Mesothelial cell of epicardium (in vitro differentiated cells): Measurements from ENCODE around the gene HS1BP3.

DNA sequence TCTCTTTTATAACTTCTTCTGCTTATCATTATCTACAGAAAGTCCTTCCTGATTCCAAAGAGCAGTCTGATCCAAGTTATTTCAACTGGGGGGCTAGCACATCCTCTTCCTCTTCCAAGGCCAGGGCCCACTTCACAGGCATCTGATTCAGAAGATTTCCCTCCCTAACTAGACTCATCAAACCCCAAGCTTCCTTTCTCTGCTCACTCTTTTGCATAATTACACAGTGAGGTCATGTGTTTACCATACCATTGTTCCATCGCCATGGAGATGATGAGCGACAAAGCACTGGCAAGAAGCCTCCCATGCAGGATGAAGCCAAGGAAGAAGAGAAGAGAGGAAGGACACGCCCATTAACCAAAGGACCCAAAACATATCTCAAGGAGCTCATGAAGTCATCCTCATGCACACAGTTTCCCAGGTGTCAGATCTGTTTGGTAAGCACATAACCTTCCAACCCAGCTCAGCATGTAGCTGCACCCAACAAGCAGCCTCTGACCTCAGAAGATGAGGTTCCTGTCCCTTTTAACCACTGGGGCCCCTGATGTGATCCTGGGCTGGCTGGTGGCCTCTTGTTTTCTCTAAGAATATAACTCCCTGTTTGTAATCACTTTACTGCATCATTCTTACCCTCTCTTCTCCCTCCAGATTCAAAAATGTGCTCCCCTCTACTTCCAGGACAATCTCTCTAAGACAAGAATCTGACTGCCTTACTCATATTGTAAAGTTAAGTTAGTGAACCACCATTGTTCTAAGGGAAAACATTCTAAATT lies 190.2 kb downstream of the TTC32 start:
- PRO-cap = no peak

- PRO-cap = no peak
These were observed 100.5 kb downstream of the TTC32 start for GRCh38 chr2:19801152-19801749.

GRCh38 chr2:19899841-19900372 lies 1.9 kb downstream of the TTC32 start:
- PRO-cap = no peak

DNA sequence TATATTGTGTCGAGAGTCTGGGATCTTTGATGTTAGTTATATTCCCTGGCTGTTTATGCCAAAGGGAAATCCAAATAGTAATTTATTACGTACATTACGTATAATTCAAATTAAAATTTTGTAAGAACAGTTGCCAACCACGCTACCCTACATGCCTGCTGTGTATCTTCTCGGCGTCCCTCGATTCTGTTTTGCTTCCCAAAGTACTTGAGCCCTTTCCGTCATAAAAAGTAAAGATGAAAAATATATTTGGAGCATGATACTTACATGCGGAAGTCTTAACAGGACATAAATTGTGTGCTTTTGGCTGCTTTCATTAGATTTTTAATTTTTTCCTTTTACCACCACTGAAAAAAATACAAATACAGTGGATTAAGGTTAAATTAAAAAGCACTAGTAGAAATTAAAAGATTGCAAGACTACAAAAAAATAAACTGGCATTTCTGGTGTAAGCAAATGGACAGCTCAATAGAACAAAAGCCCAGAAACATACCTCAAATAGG lies 701 bp upstream of the TTC32 start:
- PRO-cap = unidirectional peak, minus-strand start at position 188 of the sequence

DNA sequence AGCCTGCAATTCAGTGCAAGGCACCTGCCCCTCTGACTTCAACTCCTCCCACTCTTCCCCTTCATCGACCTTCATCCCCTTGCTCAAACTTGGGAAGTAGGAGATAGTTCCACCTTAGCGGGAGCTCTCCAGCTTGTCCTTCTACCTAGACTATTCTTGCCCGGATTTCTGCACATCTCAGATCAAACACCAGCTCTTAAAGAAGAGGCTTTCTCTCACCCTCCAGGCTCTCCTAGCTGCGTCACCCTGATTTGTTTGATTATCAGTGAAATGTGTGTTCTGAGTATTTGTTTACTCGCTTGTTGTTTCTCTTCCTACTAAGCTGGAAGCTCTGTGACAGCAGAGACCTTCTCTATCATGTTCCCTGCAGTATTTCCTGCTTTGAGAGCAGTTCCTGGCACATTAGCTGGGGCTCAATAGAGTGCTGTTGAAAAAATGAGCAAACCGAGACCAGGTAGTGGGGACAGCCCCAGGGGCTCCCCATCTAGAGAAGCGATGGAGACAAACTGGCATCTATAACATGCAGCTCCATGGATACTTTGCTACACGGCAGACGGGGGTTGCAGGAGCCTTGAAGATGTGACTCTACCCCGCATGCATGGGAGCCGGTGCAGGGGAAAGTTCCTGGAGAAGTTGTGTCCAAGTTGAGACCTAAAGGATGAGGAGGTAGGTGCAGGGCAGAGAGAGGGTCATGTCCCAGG lies 70.7 kb upstream of the LAPTM4A start:
- PRO-cap = no peak

DNA sequence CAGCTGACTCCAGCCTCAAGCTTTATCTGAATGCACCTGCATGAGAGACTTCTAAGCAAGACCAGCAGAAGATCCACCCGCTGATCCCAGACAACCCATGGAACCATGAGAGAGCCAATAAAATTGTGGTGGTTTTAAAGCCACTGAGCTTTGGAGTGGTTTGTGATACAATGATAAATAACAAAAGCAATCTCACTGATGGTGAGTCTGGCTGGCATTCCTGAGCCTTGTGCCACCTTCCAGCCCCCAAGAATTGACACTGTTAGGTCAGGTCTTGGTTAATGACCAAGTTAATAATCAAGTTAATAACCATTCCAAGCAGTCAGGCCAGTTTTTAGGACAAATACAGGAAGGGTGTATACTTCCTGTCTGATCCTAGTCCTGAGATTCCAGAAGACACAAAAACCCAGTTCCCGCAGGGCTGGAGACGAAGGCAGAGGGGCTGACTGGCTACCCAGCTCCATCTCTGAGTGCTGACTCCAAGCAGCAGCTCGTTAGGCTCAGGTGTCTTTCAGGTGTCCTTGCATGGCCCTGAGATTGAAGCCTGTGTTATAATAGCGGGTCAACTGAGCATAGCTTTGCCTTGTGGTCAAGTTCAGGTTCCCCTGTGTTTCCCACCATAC lies 74.6 kb upstream of the LAPTM4A start:
- PRO-cap = no peak

- PRO-cap = no peak
These were observed 73.8 kb downstream of the SDC1 start for GRCh38 chr2:20151037-20151657.

DNA sequence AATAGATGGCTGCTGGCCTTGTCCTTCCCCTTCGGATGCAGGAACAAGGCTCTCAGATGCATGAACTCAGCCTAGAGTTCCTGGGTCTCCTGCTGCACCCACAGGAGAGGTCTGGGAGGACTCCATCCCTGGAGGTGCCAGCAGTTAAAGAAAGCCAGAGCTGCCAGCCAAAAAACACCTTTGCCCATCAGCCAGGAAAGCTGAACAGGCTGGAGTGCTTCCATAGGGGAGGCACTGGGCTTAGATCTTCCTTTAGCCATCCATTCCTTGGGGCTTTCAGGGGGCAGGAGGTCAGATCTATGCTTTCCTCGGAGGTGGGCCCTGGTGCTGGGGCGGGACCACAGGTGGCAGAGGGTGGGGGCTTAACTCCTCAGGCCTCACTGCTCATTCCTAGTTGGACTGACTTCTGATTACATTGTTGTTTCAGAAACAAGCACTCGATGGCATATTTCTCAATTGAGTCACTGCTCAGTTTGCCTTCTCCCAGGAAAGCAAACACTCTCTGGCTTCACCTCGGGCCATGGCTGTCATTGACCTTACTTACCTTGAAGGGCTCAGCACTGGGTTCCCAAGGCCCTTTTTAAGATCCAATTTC lies 41.0 kb downstream of the SDC1 start:
- PRO-cap = no peak

- PRO-cap = no peak
These were observed 28.3 kb downstream of the SDC1 start for GRCh38 chr2:20196514-20197213.

DNA sequence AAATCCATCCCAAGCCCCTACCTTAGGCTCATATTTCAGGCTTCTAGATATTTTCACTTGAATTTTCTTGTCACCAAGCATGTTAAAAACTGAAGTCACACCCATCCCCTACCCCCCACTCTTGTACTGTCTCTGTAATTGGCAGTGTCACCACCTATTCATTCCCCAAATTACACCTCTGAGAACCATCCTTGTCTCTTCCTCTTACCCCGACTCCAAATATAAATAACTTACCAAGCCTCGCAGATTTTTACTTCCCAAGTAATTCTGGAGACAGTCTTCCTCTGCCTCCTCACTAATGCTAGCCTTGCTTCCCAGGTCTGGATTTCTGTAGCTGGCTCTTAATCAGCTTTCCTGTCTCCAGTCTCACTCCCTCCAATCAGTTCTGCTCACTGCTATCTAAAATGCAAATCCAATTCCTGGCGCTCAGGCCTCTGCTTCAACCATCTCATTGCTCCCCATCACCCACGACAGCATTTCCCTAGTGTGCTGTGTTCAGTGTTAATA lies 1.3 kb upstream of the PUM2 start:
- PRO-cap = no peak

- PRO-cap = no peak
These were observed 27.8 kb upstream of the RHOB start for GRCh38 chr2:20418839-20419801.

- PRO-cap = no peak
These were observed 14.1 kb upstream of the RHOB start for GRCh38 chr2:20432750-20433252.

DNA sequence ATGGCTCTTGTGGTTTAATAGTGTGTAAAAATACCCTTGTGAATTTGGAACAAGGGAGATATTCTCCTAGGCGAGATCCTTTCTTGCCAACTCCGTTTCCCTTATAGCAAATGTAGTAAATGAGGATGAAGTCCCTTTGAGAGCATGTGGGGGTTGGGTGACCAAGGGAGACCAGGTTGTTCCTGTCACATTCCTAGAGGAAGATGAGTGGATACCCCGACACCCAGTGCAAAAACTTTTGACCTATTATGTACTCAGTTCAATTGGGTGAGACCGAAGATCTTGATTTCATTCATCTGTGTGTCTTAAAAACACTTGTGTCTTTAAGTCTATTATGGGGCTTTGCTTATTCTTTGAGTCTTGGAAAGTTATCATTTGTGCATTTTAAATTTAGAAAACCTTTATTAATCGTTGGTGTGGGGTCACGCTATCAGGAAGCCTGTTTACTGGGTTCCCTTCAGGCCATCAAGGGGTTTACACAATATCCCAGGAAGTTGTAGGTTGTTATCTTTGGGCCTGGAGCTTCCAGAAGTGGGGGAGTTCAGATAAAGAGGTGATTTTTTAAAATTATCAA lies 2.7 kb downstream of the RHOB start:
- PRO-cap = no peak

GRCh38 chr2:20495967-20496520 lies 49.2 kb downstream of the RHOB start:
- PRO-cap = no peak

DNA sequence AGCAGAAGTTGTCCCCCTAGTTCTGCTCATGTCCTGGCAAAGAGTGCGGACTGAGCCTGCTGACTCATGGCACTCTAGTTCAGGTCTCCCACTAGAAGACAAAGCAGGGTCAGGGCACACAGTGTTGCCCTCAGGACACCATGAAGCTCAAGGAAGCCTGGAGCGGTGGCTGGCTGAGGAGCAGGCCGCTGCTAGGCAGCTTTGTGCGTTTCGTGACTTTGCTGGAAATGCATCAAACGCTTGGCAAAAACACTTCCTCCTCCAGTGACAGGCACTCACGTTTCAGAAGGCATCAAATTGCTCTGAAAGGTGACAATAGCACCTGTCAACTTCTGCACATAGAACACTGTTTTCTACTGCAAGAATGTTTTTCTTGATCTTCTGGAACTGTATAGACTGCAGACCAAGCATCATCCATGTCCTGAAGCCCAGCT lies 49.7 kb downstream of the RHOB start:
- PRO-cap = no peak

- PRO-cap = no peak
These were observed 90.9 kb downstream of the RHOB start for GRCh38 chr2:20537826-20538134.

- PRO-cap = no peak
These were observed 82.1 kb downstream of the HS1BP3 start for GRCh38 chr2:20568331-20569596.

GRCh38 chr2:20618428-20618836 lies 32.5 kb downstream of the HS1BP3 start:
- PRO-cap = no peak

- PRO-cap = no peak
These were observed 9.5 kb downstream of the HS1BP3 start for GRCh38 chr2:20641138-20642099.

GRCh38 chr2:20650843-20651433 lies at the start of gene HS1BP3:
TSS of gene HS1BP3 (minus strand) at chr2:20651098.
- PRO-cap = bidirectional peak, plus-strand start at chr2:20651194, minus-strand start at chr2:20650995